Jurkat, Clone E6-1 (cell line): Measurements from ENCODE around the gene HIVEP2.

GRCh38 chr6:139530925-139531605 is 156.6 kb upstream of the CITED2 start:
- RRBS: no CpG with 5 or more reads among the region's 8 CpGs

DNA sequence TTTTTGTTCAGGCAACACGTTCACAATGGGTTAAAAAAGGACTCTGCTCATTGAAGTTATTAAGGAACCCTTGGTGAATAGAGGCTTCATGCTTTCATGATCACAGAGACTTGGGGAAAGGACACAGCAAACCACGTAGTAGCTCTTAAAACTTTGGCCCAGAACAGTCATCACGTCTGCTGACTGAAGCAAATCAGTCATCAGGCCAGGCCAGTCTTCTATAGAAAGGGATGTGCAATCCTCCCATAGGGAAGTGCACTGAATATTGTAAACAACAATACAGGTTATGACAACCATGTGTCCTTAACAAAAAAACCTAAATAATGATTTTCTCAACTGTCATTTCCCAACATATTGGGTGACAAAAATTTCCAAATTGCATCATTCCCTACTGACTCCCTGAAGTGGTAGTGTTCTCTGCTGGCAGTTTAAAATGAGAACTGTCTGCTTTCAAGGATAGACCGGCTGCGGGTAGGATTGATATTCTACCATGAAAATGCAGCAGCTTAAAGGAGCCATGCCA is 388.1 kb upstream of the CITED2 start:
- RRBS: no CpG with 5 or more reads among the region's 5 CpGs

- RRBS: no CpG with 5 or more reads among the region's 2 CpGs
Measured at GRCh38 chr6:140319202-140319484, 944.7 kb upstream of the CITED2 start.

- RRBS: no CpG with 5 or more reads among the region's 5 CpGs
Measured at GRCh38 chr6:140346419-140347032, 972.1 kb upstream of the CITED2 start.

- RRBS: no CpG with 5 or more reads among the region's 4 CpGs
Measured at GRCh38 chr6:140462709-140463644, 1088.5 kb upstream of the CITED2 start.

GRCh38 chr6:140897819-140898813 is 1234.6 kb upstream of the GJE1 start:
- RRBS: no CpG with 5 or more reads among the region's 8 CpGs

DNA sequence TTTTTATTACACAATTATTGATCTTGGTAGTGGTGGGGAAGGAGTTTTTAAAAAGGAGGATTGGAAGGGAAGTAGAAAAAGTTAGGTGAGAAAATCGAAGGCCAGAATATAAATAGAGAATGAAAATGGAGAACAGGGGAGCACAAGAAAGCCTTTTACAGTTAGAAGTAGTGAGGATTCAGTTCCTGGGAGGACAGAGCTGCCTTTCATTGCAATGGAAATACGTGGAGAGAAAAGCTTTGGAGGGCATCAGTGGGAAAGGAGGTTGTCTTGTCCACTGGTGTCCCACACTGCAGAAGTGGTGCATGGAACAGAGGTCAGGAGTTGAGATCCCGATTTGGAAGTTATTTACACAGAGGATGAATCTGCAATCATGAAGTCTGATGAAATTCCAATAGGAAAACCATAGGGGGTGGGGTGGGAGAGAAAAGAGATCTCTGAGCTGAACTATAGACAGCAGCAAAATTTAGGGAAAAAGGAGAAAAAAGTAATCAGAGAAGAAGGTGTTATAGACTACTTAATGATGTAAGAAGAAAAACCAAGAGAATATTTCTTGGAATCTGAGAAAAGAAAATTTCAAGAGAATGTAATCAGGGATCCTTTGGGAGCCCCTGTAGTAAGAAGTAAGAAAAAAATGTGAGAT is 33.6 kb downstream of the ADGRG6 start:
- RRBS: no CpG with 5 or more reads among the region's 3 CpGs

- RRBS: no CpG with 5 or more reads among the region's 3 CpGs
Measured at GRCh38 chr6:142761318-142762203, 183.4 kb downstream of the HIVEP2 start.

DNA sequence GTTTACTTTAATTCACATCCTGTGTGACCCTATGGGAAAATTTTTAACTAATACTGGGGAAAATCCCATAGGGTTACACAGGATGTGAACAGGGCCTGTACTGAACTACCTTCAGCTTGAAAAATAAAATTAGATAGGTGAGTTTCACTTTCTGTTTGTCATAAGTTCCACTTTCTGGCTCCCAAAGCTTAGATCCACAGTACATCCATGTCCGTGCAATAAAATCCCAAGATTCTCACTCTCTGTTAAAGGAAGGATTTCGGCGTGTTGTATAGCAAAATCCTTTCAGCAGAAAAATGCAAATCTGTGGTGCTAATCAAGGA is 125.3 kb downstream of the HIVEP2 start:
- RRBS: no CpG with 5 or more reads among the region's 3 CpGs

DNA sequence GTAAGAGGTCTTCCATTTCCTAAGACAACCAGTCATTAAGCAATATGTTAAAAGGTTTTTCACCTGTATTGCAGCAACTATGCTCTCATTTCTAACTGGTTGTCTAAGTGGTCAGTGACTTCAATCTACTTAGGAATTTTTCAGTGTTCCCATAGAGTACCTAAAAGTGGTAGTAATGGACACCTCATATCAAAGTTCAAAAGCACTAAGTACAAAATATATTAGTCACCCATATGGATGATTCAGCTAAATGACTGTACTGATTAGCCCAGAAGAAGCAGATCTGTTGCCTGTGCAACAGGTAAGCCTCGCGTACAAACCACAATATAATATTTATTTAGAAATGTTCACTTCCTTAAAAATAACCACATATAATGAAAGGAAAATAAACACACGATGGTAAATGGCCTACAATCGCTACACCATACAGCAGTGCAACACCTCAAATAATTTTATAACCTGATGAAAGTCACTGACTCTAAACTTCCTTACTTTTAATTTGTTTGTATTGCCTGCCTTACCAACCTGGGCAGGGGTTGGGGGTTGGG is 106.1 kb downstream of the HIVEP2 start:
- RRBS: no CpG with 5 or more reads among the region's 4 CpGs

- RRBS: no CpG with 5 or more reads among the region's 5 CpGs
Measured at GRCh38 chr6:142921981-142922536, 22.9 kb downstream of the HIVEP2 start.

DNA sequence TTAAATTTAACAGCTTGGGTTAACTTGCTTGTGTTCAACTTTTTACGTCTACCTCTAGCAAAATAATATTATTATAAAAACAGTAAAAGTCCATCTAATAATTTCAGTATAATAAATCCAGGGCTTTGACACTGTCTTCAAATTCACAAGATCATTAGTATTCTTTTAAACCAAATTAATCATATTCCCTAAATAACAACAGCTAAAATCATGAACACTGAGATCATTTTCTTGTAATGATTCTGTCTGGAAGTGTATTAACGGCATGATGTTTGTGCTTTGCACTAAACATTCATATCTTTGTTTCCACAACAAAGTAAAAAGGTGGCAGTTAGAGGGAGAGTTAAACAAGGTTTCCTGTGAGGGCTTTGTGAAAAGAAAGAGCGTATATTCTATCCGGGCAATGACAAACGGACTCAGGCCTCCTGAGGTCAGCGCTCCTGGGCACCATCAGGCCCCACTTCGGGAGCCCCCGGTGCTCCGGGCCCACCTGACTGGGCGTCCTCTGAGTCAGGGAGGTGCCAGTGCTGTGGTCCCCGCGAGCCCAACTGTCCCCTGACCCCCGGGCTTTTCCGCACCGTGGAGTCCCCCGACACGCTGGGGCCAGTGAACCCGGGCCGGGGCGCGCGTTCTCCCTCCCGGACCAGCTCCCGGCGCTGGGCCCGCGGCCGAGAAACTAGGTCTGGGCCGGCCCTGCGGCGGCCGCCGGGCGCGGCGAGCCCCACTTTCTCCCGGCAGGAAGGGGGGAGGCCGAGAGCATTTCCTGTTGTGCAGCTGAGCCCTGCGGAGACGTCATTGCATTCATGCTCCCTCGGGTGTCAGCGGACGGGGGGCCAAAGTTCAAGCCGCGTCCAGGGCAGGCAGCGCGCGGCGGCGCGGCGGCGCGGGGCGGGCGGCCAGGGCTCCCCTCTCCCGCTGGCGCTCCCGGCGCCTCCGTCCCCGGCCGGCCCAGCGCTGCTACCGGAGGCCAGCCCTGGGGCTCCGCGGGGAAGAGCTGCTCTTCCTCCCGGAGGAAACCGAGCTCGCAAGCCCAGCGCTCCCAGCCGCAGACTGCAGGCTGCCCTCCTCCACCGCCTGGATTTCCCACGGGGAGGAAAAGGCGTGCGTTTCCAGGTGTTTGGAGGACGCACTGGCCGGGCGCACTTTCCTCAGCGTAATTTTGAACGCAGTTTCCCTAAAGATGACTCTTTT is 18.4 kb downstream of the HIVEP2 start:
- RRBS: 2% methylated on average over 23 of the region's 81 CpGs

GRCh38 chr6:142944991-142945323 is at the start of gene HIVEP2:
TSS of gene HIVEP2 (minus strand) at chr6:142945176.
- RRBS: 1% methylated on average over 20 of the region's 50 CpGs

DNA sequence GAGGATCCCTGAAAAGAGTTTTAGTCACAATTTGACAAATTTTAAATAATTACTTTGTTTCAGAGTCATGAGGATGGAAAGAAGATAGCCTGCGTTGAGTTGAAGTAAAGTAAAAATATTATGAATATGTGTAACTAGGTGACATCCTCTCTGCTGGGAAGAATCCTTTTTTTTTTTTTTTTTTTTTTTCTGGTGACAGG is 3.6 kb upstream of the HIVEP2 start:
- RRBS: no CpG with 5 or more reads among the region's 1 CpG

- RRBS: no CpG with 5 or more reads among the region's 7 CpGs
Measured at GRCh38 chr6:143165649-143166691, 105.3 kb downstream of the AIG1 start.

GRCh38 chr6:143181525-143181936 is 120.8 kb downstream of the AIG1 start:
- RRBS: no CpG with 5 or more reads among the region's 1 CpG

DNA sequence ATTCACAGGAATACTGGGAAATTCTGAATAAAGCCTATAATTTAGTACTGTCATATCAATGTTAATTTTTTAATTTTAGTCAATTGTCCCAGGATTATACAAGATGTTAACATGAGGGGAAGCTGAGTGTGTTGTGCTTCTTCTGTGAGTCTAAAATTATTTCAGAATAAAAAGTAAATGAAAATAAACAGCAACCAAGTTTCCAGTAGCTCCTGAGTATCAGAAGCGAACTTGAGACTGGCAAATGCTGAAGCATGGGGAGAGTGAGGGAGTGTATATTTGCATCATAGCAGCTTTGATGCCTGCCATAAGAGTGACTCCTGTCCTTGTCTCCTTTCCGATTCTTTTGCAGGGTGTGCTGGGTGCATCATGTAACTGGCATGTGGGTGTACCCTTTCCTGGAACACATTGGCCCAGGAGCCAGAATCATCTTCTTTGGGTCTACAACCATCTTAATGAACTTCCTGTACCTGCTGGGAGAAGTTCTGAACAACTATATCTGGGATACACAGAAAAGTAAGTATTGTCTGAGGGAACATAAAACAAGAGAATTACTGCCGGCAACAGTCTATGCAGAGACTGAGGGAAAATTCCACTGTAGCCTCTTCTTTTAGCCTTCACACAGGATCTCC is 117.4 kb downstream of the ADAT2 start:
- RRBS: no CpG with 5 or more reads among the region's 3 CpGs

GRCh38 chr6:143594538-143595214 is 83.1 kb upstream of the PHACTR2 start:
- RRBS: no CpG with 5 or more reads among the region's 7 CpGs

- RRBS: no CpG with 5 or more reads among the region's 4 CpGs
Measured at GRCh38 chr6:143673491-143674034, 4.2 kb upstream of the PHACTR2 start.